LHCN-M2 (cell line): ENCODE measurements around a stretch of chr18.

DNA sequence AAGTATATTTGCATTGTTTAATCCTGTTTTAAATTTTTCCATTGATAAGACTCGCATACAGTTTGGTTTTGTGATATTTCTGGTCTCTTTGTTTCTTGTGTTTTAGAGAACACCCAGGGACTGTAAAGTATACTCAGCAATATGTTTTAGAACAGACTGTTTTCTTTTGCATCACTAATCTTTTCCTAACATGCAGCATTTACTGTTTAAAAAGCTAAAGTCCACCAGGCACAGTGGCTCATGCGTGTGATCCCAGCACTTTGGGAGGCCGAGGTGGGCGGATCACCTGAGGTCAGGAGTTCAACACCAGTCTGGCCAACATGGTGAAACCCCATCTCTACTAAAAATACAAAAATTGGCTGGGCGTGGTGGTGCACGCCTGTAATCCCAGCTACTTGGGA lies 21.9 kb upstream of the MOCOS start:
- RAMPAGE, long total RNA: no peak

DNA sequence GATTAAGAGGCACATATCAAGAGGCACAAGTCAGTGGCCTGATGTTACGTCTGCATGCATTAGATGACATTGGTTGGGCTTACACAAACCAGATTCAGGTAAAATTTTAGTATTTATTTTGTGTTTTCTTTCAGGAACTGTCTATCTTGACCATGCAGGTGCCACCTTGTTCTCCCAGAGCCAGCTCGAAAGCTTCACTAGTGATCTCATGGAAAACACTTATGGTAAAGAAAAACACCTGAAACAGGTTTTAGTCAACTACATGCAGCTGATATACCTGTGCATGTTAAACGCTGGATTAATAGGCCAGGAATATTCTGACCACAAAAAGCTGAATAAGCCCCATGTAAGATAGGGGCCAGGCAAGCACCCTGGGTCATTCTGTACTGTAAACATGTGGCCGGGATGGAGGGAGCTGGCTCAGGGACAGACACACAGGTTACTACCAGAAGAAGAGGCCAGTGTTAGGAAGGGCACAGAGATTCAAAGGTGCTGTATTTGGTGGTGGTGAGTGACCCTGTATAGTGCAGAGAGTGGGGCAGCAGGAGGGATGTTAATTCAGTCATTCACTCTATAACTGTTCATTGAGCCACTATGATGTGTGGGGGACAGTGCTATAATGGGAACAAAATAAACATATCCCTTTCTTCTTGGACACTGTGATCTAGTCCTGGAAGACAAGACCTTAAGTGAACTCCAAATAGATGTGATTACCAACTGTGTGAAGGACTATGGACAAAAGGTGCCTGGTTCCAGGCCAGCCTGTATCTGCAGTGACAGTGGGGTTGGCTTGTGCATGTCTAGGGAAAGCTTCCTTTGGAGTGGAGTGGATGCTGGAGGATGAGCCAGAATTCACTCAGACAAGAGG lies 8.1 kb downstream of the MOCOS start:
- RAMPAGE, long total RNA: no peak

- RAMPAGE, long total RNA: no peak
These were observed 136.1 kb downstream of the TPGS2 start for GRCh38 chr18:36692306-36693511.

GRCh38 chr18:37452916-37453426 lies 112.6 kb downstream of the CELF4 start:
- RAMPAGE, long total RNA: no peak

GRCh38 chr18:37485146-37485985 lies 80.2 kb downstream of the CELF4 start:
- RAMPAGE, long total RNA: no peak

DNA sequence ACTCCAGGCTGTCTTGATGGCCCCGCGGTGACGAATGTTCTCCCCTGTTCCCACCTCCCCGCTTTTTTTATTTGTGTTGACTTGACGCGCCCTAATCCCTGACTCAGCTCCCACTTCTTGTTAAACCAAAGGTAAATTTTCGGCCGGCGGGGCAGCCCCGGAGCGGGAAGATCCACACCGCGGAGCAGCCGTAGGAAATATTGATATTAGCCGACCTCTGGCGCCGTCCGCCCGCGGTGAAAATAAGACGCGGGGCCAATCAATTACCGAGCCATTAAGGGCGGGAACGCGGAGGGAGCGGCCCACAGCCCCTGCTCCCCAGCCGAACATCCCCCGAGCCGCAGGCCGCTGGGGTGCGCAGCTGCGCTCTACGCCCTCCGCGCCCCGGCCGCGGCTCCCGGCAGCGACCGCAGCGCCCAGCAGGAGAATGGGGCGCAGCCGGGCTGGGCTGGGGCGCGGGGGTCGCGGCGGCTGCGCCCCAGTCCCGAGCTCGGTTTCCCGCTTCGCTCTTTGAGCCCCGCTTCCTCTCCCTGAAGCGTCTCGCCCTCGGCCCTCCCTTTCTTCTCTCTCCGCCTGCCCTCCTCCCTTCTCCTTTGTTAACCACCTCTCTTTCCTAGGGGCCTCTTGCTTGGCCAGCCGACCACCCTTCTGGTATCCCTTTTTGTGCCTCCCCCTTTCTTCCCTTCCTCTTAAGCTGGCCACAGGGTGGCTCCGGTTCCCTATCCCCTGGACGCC lies 41.0 kb downstream of the CELF4 start:
- RAMPAGE, long total RNA: no peak

- RAMPAGE, long total RNA: no peak
These were observed 1769.9 kb upstream of the CELF4 start for GRCh38 chr18:39335477-39335825.

DNA sequence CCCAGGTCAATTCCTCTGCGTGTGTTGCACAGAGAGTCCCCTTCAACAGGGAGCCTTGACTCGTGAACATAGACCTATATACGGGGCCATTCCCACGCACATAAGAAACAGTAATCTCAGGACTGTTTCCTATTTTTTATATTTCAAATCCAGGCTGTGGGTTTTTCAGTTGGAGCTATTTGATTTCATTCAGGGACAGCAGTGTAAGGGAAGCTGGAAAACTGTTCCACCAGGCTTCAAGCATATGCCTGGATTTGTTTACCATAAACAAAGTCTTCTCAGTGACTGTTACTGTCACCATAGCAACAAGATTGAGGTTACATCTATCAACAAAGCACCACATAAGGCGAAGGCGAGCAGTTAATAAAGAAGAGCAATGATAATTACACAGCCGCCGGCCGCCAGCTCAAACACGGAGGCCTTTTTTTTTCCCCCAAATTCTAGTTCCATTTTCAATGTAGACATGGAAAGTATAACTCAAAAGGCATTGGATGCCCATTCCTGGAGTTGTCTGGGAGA lies 553.6 kb upstream of the SYT4 start:
- RAMPAGE, long total RNA: no peak

DNA sequence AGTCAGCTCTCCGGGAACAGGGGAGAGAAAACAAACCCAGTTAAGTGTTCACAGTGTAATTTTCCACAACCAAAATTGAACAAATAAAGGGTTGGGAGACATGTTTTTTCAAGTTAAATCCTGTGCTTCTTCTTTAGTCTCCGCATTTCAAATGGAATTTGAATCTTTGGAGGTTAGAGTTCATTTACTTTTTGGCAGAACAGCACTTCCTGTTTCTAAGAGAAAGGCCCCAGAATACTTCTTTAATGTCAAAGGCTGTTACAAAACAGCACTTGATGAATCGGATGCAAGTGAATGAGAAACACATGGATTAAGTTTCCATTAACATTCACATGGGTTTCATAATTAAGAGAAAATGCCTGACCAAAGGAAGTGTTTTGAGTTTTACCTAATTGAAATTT lies 570.2 kb upstream of the SYT4 start:
- RAMPAGE, long total RNA: no peak

DNA sequence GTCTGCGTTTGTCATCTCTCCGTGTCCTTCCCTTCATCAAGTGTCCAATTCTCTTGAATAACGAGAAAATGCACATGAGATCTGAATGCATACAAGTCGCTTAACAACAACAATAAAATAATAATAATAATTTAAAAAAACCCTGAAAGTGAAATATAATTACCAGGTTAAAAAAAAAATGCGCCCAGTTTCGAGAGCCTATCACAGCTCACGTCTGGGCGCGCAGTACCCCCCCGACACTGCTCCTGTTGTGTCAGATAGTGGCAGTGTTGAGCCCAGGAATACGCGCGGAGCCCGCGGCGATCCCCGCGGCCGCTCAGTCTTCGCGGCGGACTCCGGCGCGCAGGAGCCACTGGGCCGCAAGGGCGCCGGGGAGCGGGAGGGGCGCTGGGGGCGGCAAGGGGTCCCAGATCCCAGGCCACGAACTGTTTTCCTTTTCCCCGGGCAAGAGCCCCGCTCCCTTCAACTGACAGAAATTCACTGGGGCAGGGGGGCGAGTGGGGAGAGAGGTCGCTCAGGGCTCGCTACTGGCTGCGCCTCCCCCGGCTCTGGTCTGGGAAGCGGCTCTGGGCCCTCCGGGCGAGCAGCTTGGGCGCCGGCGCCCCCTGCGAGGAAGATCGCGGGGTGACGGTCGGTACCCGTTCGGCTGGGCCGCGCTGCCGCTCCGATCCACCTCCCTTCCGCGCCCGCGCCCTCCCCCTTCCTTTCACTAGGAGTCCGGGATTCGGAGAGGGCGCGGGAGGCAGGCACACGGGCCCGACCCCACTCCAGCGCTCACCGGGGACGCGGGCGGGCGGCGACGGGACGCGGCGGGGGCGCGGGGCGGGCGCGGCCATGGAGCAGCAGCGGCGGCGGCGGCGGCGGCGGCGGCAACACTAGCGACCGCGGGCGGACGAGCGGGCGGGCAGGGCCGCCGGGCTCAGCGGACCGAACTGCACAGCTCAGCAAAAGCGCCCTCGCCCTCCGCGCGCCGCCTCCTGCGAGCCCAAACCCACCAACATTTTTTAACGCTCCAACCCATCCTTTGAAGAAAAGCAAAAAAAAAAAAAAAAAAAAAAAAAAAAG lies 1.5 kb upstream of the SETBP1 start:
- RAMPAGE, long total RNA: no peak

DNA sequence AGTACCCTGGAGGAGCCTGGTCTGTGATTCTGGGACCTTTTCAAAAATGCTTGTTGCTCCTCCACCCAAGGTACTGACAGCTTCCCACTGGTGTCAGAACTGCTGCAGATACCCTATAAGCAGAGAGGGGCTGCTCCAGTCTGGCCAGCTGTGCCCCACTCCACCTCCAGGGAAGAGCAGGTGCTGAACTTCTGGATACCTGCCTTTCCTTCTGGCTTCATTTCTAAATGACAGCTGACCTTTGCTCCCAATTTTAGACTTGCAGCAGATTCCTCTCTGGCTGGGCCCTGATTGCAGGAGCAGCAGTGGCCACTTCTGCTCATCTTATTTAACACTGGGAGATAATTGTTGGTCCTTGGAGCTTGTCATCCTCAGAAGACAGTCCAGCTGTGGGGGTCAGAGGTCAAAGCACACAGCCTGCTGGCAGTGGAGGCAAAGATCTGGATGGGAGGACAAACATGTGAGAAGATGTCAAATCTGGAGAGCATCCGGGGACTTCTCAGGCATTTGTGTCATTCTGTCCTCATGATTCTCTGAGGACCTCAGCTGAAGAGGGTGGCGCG lies 38.9 kb downstream of the SETBP1 start:
- RAMPAGE, long total RNA: no peak

GRCh38 chr18:44743891-44745240 lies 63.7 kb downstream of the SETBP1 start:
- RAMPAGE, long total RNA: no peak

GRCh38 chr18:44745379-44746214 lies 64.9 kb downstream of the SETBP1 start:
- RAMPAGE, long total RNA: no peak

- RAMPAGE, long total RNA: no peak
These were observed 98.5 kb downstream of the SETBP1 start for GRCh38 chr18:44779020-44779717.

- RAMPAGE, long total RNA: no peak
These were observed 103.1 kb downstream of the SETBP1 start for GRCh38 chr18:44783828-44784111.

- RAMPAGE, long total RNA: no peak
These were observed 200.5 kb downstream of the SETBP1 start for GRCh38 chr18:44881121-44881640.

DNA sequence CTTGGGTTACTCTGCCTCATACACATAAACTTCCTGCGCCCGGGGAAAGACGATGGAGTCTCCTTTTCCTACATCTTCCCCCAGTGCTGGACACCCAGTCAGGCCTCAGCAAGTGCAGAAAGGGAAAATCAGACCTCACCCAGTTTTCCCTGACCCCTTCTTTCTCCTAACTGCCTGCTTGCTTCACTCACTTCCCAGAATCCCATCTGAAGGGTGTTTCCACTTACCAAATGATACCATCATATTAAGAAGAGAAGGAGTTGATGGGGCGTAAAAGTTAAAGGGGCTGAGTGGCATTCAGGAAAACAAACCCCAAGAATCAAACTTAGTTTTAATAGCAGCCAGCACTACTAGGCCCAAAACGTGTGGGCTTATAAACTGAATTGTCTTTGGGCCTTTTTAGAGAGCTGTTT lies 165.8 kb upstream of the SLC14A2 start:
- RAMPAGE, long total RNA: no peak

- RAMPAGE, long total RNA: no peak
These were observed 27.1 kb upstream of the SLC14A2 start for GRCh38 chr18:45588148-45588686.

DNA sequence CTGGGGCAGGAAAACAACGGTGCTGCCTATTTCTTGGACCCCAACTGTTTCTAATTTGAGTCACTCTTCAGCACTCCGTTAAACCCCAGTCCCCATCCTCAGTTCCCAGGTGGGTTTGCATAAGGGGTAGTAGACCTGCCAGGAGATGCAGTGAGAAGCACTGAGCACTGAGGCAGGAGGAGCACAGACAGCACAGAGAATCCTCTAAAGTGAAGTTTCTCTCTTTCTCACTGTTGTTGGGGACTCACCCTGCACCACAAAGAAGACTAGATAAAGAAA lies 37.3 kb upstream of the SLC14A1 start:
- RAMPAGE, long total RNA: no peak

DNA sequence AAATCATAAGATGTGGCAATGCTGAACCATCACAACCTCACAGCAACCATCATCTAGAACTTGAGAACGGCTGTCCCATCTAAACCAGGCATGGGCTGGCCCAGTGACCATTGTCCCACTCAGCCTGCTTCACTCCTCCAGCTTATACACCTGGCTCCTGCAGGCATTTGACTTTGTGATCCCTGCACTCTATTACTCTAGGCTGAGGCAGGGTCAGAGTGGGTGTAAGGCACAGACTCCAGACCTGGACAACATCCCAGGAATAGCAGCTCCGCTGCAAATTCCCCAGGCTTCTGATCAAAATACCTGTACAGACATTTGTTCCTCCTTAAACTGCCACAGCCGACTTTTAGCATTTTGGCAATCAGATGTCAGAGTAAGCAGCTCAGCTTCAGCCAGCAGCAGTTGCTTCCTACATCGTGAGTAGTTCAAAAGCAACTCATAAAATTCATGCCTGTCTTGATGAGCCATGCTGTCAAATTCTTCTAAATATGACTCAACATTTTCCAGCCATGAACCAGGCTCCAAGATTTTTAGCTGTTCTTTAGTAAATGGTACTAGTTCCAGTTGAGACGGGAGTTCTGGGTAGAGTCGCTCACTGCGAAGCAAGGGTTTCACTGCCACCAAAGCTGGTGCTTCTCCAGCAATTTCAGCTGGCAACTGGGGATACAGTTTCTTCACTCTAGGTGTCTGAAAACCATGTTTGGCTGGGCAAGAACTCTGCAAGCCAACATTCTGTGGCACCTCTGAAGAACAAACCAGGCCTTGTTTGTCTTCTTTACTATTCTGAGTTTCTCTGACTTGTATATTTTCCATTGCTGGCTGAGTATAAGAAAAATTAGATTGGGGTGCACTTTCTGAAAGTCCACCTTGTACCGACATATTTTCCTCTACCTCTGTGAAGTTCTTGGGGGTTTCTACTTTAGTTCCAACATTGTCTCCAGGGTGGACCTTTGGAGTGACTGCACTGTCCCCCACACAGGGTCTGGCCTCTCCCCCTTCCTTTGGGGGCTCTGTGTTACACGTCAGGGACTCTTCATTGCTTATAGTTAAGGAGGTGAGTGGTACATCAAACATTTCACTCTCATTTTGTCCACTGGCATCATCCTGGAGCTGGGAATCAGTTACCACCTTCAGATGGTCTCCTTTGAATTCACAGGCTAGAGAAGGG lies 12.7 kb downstream of the EPG5 start:
- RAMPAGE, long total RNA: no peak